ENCODE results near the gene WASF3.

DNA sequence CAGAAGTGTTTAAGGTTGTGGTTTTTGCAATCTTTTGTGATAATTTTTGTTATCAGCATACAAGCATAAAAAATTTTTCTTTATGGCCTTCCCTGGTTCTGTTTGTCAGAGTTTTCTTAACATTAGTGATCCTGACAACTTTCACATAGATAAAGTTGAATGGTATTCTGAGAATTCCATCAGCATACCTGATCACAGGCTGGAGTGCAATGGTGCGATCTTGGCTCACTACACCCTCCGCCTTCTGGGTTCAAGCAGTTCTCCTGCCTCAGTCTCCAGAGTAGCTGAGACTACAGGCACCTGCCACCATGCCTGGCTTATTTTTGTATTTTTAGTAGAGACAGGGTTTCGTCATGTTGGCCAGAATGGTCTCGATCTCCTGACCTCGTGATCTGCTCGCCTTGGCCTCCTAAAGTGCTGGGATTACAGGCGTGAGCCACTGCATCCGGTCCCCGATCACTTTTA is 4.3 kb downstream of the SGCG start:
- RRBS, result no CpG with 5 or more reads among the region's 9 CpGs

DNA sequence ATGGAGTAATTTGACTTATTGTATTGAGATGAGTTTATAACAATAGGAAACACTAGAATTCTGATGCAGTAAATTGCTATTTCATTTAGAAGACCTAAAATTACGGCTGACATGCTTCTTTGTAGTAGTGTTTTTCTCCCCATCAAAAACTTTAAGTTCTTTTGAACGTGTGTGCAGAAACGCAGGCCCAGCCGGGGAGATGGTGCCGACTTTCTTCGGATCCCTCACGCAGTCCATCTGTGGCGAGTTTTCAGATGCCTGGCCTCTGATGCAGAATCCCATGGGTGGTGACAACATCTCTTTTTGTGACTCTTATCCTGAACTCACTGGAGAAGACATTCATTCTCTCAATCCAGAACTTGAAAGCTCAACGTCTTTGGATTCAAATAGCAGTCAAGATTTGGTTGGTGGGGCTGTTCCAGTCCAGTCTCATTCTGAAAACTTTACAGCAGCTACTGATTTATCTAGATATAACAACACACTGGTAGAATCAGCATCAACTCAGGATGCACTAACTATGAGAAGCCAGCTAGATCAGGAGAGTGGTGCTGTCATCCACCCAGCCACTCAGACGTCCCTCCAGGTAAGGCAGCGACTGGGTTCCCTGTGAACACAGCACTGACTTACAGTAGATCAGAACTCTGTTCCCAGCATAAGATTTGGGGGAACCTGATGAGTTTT is 98.4 kb downstream of the TNFRSF19 start:
- RRBS, result no CpG with 5 or more reads among the region's 11 CpGs

GRCh38 chr13:23966870-23967078 is 77.6 kb upstream of the MIPEP start:
- RRBS, result no CpG with 5 or more reads among the region's 4 CpGs

- RRBS, result no CpG with 5 or more reads among the region's 8 CpGs
These were observed 89.9 kb upstream of the SPATA13 start for GRCh38 chr13:24070602-24071069.

- RRBS, result no CpG with 5 or more reads among the region's 5 CpGs
These were observed 21.6 kb downstream of the SPATA13 start for GRCh38 chr13:24181957-24182775.

DNA sequence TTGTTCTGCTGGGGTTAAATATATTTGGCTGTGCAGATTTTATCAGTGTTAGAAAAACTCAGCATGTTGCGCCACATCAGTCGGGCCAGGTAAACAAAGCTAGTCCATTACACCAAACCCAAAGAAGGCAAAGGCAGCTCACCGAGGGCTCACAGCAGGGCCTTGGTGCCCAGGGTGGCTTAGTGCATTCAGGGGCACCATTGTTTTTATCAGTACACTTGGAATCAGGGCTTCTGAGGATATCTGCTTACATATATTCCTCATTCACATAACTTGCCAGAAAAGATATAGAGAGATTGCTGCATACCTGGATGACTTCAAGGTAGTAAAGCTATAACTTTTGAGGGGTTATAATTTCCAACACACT is 22.2 kb downstream of the SPATA13 start:
- RRBS, result no CpG with 5 or more reads among the region's 3 CpGs

DNA sequence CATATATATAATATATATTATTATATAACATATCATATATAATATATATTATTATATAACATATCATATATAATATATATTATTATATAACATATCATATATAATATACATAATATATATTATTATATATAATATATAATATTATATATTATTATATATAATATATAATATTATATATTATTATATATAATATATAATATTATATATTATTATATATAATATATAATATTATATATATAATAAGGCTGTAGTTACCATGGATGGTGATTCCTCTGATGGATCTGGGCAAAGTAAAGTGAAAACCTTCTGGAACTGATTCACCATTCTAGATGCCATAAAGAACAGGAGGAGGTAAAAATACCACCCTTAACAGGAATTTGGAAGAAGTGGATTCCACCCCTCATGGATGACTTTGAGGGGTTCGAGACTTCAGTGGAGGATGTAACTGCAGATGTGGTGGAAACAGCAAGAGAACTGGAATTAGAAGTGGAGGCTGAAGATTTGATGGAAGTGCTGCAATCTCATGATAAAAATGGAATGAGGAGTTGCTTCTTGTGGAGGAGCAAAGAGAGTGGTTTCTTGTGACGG is 29.7 kb downstream of the SPATA13 start:
- RRBS, result no CpG with 5 or more reads among the region's 2 CpGs

- RRBS, result no CpG with 5 or more reads among the region's 1 CpG
These were observed 35.0 kb downstream of the SPATA13 start for GRCh38 chr13:24195446-24196080.

DNA sequence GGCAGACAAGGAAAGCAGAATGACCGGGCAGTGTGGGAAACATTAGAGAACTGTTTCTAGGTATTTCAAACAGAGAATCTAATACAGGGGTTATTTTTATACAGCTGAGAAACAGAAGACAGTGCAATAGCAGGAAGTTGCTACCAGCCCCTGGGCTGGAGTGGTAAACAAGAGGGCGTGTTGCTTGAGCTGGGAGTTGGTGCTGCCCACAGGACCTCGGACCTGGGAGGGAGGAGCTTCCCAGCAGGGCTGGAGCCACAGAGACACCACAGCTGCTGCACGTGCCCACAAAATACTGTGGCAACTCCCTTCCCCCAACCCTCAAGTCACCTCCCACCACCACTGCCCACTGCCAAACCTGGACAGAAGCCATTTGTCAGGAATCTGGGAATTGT is 57.0 kb downstream of the SPATA13 start:
- RRBS, result no CpG with 5 or more reads among the region's 4 CpGs

DNA sequence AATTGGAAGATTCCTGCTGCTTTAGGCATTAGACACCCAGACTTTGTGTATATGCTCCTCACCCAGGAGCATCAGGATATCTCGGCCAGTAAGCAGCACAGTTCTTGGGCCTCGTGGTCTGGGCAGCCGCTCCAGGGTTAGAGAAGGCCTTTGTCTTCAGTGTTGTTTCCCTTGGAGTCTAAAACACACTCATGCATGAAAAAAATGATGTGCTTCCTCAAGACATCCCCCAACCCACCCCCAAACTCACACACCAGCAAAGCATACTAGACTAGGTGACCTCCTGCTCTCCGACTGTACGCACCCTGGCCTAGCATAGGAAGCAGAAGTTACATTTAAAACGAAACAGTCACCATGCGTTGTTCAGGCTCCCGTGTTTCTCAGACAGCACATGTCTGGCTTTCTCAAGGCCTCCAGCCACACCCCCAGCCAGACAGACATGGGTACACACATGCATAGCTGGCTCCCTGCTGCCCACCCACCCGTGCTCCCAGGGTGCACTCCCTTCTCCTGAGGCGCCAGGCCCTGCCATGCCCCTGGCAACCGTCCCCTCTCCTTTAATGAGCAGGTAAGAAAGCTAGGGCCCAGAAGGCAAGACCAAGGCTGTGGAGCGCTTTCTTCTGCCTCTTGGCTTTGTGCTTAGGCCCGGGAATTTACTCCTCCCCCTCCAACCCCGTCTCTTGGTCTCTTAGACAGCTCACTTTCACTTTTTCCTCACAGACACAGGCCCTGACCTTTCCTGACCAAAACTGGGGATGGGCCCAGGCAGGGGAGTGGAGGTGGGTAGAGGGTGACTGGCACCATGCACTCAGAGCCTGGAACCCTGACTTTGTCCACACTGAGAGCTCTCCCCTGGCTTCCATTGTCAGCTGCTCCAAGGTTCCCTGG is 28.6 kb upstream of the C1QTNF9 start:
- RRBS, result no CpG with 5 or more reads among the region's 14 CpGs

DNA sequence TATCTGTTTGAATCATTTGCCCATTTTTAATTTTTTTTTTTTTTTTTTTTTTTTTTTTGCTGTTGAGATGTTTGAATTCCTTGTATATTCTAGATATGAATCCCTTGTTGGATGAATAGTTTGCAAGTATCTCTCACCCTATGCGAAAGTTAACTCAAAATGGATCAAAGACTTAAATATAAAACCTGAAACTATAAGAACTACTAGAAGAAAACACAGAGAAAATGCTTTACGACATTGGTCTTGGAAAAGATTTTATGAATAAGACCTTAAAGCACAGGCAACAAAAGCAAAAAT is 23.6 kb downstream of the C1QTNF9 start:
- RRBS, result no CpG with 5 or more reads among the region's 2 CpGs

DNA sequence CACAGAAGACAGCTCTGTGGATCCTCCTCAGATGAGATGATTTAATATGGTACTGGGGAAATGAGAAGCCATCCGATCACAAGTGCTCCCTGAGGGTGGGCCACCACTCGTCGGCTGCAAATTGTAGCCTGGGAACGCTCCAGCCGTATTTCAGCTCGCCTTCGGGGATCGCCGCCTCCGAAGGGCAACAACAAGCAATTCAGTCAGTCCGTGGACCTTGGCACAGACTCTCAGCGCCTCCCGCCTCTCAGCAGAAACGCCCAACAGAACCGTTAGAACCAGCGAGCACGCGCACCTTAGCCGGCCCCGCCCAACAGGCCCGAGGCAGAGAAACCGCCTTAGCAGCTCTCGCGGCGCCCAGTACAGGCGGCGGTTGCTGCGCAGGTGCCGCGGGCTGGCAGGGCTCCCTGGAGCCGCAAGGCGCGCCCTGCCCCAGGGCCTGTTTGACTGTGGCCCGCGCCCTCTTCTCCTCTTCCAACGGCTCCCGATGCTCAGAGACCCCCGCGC is 78.1 kb upstream of the PABPC3 start:
- RRBS, result no CpG with 5 or more reads among the region's 39 CpGs

GRCh38 chr13:25171199-25171874 is 751 bp downstream of the AMER2 start:
- RRBS, result 10% methylated on average over 19 of the region's 72 CpGs

DNA sequence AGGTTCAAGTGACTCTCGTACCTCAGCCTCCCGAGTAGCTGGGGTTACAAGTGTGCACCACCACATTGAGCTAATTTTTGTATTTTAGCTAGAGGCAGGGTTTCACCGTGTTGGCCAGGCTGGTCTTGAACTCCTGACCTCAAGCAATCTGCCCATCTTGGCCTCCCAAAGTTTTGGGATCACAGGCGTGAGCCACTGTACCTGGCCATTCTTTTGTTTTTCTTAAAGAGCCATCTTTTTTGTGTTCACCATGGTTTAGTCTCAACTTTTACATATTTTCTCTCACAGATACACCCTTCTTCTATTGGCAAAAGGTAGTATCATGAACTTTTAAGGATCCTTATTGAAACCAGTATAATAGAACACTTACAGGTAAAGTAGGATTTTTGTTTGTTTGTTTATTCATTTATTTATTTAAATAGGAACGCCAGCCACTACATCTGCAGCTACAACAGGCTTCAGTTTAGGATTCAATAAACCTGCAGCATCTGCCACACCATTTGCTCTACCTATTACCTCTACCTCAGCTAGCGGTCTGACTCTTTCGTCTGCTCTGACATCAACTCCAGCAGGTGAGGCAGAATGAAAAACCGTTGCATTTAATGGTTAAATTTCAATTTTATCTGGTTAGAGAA is 11.2 kb downstream of the NUP58 start:
- RRBS, result no CpG with 5 or more reads among the region's 8 CpGs

DNA sequence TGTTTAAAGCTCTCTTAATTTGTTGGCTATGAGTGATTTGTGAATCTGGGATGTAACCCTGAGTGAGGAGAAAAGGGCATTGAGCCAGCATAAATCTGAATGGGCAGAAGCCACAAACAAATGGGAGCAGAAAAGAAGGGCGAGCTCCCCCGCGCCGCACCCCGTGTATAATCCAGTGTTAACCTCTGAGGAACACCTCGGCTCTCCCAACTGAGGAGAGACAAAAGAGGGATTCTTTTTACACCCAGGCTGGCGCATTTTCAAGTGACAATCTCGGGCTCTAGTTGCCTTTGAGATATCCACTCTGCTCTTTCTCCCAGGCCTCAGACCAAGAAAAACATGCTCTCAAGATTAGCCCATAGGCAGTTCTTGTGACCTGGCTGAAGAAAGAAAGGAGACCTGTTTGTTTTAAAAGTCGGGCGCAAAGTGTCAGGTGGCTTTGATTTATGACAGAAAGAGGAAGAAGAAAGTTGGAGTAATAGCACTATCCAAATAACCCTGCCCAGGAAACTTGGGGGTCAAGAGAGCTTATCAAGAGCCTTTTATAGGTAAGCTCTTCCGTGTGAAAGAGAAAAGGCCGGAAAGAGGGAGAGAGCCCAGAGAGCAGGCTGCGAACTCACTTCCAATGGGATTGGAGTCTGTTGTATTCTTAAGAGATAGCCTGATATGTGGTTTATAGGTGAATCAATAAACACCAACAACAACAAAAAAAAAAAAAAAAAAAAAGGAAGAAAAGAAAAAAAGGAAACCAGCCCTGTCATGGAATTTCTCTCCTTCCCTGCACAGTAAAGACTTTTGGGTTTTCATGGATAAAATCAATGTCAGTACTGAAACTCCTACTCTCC is 27.2 kb downstream of the SHISA2 start:
- RRBS, result no CpG with 5 or more reads among the region's 13 CpGs

DNA sequence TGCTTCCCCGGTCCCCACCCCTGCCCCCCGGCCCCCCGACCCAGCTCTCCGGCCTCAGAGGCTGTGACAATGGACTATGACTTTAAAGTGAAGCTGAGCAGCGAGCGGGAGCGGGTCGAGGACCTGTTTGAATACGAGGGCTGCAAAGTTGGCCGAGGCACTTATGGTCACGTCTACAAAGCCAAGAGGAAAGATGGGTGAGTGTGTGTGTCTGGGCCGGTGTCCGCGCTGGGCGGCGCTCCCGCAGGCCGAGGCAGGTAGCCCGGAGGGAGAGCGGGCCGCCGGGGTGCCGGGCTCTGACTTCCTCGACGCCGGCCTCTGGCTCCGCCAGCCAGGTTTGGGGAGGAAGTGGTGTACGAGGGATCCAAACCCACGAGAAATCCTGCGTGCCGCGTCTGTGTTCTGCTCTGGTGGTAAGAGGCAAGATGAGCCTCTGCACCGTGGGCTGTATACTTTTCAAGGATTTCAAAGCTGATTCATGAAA is 686 bp downstream of the CDK8 start:
- RRBS, result 2% methylated on average over 8 of the region's 33 CpGs

GRCh38 chr13:26460611-26460901 is 96.9 kb upstream of the WASF3 start:
- RRBS, result no CpG with 5 or more reads among the region's 4 CpGs

- RRBS, result 6% methylated on average over 84 of the region's 147 CpGs
These were observed at the start of gene WASF3 for GRCh38 chr13:26557626-26558810. Gene WASF3, plus strand, starts transcription at chr13:26557683.

GRCh38 chr13:26957233-26957677 is 196.7 kb upstream of the GPR12 start:
- RRBS, result no CpG with 5 or more reads among the region's 2 CpGs

DNA sequence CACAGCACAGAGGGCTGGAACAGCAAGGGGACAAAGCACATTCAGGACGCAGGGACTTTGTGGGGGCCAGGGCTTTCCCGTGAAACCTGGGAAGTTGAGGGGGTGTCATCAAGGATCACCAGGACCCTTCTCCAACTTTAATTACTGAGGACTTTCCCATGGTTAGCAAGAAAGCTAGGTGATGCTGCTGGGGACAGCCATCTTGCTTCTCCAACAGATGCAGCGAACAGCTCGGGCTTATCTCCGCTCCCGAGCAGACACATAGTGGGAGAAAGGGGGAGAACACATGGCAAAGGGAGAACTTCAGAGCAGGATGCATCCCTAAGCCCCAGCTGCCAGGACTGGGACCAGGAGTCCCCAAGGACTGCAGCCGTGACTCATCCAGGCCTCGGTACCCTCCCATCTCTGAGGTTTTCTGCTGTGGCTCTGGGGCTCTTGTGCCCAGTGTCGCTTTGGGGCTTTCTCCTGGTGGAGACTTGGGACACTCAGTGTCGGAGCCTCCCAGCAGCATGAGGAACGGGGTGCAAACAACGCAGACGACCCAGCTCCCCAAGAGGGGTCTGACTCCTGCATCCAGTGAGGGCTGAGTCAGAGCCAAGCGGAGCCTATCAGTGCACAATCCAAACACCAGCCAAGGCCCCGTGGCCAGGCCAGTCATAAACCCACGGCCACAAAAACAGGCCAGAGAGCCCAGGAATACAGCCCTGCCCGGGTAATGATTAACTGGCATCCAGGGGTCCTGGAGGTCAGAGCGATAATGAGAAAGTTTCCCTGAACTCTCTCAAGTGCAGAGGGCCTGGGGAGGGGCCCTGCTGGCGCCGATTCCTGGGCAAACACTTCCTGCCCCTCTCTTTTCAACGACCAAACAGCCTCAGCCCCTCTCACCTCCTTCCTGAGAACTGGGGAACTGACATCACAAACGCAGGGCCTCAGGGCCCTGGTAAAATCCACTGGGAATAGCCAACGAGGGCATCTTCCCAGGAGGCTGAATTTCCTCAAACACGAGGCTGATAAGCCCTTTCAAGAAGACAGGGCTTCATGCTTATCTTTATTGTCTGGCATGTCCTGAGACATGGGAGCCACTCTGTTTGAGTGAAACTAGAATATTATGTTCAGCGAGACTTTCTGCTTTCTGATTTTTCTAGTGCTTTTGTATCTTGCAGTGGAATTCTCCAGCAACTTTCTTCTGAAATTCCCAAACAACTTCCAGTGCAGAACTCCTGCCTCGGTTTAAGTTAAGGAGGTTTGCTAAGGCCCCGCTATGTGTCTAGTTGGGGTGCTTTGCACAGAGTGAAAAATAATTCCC is 202.9 kb downstream of the USP12 start:
- RRBS, result no CpG with 5 or more reads among the region's 27 CpGs

All from GM19240 (cell line).